Left cardiac atrium (tissue), 1 donor: Measurements from ENCODE around the genes CD72, ARHGEF39, GBA2 and CCIN.

DNA sequence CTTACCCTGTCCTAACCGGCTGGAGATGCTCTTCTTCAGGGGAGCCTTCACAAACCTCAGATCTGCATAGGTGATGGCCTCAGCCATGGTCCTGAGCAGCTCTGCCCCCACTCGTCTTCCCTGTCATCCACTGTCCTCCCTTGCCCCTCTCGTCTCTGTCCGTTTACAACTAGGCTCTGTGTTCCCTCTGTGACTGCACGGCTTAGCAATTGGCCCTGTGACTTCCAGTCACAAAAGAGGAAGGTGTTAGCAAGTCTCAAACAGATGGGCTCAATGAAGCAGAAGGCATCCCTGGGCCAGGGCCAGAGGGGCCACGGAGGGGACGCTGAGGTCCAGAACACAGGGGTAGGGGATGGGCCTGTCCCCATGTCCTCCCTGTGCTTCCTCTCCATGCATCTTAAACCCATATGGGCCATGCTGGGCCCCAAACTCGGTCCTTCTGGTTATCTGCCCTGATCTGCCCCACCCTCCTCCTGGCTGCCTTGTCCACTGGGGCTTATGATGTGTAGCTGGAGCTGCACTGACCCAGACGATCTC lies at the start of gene CD72:
Gene CD72, minus strand, starts transcription at position 197 of the 537 bp plus-strand sequence.
- PRO-cap = no peak

DNA sequence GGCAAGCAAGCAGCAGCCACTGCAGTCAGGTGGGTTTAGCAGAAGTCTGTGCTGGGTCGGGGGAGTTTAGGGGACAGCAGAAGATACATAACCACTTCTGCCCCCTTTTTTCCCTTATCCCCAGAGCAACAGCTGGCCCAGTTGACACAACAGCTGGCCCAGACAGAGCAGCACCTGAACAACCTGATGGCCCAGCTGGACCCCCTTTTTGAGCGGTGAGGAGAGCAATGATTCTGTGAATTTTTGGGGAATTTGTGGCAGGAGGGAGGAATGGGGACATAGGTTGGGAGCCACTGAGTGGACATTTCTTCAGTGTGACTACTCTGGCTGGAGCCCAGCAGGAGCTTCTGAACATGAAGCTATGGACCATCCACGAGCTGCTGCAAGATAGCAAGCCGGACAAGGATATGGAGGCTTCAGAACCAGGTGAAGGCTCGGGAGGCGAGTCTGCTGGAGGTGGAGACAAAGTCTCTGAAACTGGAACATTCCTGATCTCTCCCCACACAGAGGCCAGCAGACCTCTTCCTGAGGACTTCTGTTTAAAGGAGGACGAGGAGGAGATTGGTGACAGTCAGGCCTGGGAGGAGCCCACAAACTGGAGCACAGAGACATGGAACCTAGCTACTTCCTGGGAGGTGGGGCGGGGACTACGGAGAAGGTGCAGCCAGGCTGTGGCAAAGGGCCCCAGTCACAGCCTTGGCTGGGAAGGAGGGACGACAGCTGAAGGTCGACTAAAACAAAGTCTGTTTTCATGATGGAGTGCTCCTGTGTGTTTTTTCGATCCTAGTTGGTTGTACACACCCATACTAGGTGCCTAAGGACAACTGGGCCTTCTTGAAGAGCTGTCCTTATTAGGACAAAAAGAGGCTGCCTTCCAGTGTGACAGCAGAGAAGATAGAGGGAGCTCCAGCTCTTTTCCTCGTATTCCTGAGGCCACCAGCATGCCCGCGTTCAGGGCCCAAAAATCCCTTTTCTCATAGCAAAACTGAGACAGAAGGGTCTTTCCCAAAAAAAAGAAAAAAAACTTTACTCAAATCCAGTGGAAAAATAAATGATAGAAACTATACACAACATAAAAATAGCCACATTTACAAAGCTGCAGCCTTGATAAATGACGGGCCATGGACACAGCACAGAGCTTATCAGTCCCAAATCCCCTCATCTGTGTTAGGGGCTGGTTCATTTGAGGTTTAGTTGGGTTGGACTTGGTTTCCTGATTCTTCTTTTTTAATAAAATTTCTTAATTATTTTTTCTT lies 2.8 kb downstream of the CCDC107 start:
- PRO-cap = no peak

DNA sequence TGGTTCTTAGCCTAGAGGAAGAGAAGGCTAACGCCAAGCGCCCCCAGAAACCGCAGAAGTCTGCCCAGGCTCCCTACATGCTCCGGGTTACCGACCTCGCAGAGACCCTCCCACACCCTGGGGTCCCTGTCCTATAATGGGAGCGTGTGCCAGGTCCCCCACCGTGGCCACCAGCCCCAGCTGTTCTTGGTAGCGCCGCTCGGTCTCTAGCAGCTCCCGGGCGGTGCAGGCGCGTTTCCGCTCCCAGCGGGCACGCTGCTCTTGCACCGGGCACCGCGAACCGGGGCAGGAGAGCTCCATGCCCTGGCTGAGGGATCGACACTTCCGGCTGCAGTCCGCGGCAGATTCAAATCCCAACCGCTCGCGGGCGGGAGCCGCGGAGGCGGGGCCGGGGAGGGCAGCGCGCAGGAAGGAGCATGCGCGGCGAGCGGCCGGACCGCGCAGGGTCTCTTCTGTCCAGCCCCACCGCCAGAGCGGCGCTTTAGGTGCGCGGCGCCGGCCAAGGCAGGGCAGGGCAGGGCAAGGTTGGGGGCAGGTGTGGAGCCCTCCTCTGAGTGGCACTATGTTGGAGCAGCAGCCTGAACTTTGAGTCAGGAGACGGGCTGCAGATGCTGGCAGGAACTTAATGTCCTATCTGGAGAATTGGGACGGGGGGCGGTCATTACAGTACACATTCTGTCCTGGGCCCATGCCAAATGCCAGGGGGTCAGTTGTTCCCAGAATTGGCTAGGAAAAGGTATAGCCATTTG lies at the start of gene ARHGEF39:
Gene ARHGEF39, minus strand, starts transcription at position 326 of the 749 bp plus-strand sequence.
- PRO-cap = bidirectional peak, plus-strand start at position 471 of the sequence, minus-strand start at position 323 of the sequence

DNA sequence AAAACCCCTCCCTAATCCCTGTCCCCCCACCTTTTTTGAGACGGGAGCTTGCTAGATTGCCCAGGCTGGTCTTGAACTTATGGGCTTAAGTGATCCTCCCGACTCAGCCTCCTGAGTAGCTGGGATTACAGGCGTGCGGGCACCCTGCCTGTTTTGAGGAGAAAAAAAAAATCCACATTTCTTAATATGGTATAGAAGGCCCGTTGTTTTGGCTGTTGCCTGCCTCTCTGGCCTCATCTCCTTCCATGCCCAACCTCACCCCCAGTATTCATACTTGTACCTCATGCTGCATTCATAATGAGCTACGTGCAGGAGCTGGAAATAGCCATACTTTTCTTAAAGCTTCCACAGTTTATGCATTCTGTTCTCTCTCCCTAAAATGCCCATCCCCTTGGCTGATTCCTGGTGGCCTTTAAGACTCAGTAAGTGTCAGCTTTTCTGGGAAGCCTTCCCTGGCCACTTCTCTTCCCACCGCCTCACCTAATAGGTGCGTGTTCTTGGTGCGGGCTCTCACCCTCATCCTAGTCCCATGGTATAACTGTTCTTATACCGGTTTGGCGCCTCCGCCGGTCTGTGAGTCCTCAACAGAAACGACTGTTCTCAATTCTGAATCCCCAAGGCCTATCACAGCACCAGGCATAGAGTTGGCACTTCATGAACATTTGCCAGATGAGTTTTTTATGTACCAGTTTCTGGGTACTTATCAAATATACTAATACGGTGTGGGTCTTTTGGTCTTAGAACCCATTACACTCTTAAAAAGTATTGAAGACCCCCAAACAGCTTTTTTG lies 2.1 kb upstream of the TPM2 start:
- PRO-cap = no peak

GRCh38 chr9:35748509-35749483 lies at the start of gene GBA2:
Gene GBA2, minus strand, starts transcription at chr9:35749228.
- PRO-cap = bidirectional peak, plus-strand start at chr9:35748985, minus-strand start at chr9:35748995; bidirectional peak, plus-strand start at chr9:35749286, minus-strand start at chr9:35749171

GRCh38 chr9:35755259-35755725 lies 1.2 kb upstream of the MSMP start:
- PRO-cap = no peak

DNA sequence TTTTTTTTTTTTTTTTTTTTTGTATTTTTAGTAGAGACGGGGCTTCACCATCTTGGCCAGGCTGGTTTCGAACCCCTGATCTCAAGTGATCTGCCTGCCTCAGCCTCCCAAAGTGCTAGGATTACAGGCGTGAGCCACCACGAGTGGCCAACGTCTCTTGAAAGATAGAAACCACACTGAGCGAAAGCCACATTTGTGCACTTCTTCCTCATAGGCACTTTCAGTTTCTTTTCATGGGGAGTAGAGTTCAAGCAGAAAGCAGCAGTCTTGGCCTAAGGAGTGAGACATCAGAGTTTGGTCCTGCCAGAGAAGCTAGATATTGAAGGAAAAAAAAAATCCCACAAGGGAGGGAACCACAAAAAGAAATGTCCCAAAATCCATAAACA lies 44.0 kb upstream of the GLIPR2 start:
- PRO-cap = no peak

- PRO-cap = no peak
These were observed 6.3 kb downstream of the GLIPR2 start for GRCh38 chr9:36142541-36143614.

- PRO-cap = no peak
These were observed 7.8 kb downstream of the GLIPR2 start for GRCh38 chr9:36144138-36144867.

GRCh38 chr9:36144868-36145408 lies 8.4 kb downstream of the GLIPR2 start:
- PRO-cap = no peak

DNA sequence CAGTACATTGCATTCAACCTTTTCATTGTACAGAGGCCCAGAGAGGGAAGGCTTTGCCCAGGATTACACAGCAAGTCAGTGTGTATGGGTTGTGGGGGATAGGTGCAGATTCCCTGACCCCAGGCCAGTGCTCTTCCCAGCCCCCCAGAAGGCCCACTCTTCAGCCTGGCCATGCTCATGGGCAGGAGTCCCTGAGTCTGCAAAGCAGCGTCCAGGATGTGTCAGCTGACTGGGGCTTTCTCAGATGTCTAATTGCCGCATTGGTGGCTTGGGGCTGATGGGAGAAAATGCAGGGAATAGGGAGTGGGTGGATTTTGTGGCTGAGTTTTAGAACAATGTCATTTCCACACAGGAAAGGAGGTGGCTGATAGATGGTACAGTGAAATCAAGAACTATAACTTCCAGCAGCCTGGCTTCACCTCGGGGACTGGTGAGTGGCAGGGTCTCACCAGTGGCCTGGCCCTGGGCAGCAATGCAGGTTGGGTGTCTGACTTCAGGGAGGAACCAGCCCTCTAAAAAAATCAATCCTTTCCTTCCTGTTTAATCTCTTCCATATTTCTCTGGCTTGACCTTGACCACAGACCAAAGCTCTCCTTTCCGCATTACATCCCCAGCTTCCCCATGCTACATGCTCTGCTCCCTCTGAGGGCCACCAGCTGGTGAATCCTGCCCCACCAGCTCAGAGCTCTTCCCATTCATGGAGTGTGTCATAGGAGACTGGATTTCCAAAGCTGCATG lies 14.2 kb downstream of the GLIPR2 start:
- PRO-cap = no peak

GRCh38 chr9:36169120-36169532 lies at the start of gene CCIN:
Gene CCIN, plus strand, starts transcription at chr9:36169388.
- PRO-cap = no peak

GRCh38 chr9:36191642-36192089 lies 945 bp downstream of the CLTA start:
- PRO-cap = no peak

DNA sequence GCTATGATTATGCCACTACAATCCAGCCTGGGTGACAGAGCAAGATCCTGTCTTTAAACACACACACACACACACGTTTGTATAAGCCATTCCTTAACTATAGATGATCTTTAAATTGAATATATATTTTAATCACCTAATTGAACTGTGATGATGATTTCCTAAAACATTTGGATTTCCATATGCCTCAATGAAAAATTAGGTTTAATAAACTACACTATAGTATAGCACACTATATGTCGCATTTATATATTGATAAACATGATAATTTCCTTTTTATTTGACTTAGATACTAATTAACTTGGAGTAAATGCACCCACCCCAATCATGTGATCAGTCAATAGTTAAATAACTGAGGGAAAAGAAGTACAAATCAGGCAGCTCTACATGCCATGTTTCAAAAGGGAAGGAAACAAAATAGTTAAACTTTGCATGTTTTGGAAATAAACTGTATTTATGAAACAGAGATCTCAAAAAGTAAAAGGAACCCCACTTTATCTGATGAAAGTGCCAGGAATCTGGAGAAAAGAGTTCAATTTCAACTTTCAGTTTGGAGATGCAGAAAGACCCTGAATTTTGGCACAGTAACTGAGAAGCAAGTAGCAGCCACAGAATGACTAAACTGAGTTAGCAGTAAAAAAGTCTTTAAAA lies 18.0 kb upstream of the GNE start:
- PRO-cap = no peak

DNA sequence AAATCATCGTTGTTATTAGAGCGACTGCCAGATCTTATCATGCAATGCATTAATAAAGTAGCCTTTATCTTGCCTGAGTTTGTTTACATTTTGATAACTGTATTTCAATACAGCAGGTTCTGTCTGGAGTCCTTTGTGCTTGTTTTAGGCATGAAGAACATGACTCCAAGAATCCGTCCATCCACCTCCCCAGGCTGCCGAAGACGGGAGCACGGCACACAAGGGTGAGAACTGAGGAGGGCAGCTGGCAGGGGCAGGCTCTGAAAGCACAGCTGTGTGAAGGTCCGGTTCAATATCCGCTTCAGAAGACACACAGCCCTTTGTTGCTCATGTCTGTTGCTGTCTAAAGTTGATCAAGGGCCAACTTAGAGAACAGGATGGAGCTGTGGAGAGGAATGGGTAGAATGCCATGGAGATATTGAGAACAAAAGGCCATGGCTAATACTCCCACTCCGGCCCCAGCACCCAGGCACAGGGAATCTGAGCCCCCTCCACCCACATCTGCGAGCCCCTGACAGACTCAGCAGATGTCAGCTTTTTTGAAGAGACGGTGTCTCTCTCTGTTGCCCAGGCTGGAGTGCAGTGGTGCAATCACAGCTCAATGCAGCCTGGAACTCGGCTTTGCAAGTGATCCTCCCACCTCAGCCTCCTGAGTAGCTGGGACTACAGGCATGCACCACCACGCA lies 58.5 kb upstream of the GNE start:
- PRO-cap = no peak

GRCh38 chr9:36399963-36400166 lies 204 bp downstream of the RNF38 start:
- PRO-cap = no peak

- PRO-cap = no peak
These were observed 6.0 kb downstream of the ZCCHC7 start for GRCh38 chr9:37126220-37127025.

- PRO-cap = no peak
These were observed 131.1 kb downstream of the ZCCHC7 start for GRCh38 chr9:37251491-37251941.

- PRO-cap = no peak
These were observed 134.7 kb downstream of the ZCCHC7 start for GRCh38 chr9:37254958-37255641.

- PRO-cap = no peak
These were observed 138.1 kb downstream of the ZCCHC7 start for GRCh38 chr9:37258190-37259116.